PFSK-1 (cell line): ENCODE results near the genes BLOC1S2, PKD2L1 and SEC31B.

GRCh38 chr10:99920823-99921288 is 88.9 kb downstream of the DNMBP start:
- RRBS = no CpG with 5 or more reads among the region's 5 CpGs

DNA sequence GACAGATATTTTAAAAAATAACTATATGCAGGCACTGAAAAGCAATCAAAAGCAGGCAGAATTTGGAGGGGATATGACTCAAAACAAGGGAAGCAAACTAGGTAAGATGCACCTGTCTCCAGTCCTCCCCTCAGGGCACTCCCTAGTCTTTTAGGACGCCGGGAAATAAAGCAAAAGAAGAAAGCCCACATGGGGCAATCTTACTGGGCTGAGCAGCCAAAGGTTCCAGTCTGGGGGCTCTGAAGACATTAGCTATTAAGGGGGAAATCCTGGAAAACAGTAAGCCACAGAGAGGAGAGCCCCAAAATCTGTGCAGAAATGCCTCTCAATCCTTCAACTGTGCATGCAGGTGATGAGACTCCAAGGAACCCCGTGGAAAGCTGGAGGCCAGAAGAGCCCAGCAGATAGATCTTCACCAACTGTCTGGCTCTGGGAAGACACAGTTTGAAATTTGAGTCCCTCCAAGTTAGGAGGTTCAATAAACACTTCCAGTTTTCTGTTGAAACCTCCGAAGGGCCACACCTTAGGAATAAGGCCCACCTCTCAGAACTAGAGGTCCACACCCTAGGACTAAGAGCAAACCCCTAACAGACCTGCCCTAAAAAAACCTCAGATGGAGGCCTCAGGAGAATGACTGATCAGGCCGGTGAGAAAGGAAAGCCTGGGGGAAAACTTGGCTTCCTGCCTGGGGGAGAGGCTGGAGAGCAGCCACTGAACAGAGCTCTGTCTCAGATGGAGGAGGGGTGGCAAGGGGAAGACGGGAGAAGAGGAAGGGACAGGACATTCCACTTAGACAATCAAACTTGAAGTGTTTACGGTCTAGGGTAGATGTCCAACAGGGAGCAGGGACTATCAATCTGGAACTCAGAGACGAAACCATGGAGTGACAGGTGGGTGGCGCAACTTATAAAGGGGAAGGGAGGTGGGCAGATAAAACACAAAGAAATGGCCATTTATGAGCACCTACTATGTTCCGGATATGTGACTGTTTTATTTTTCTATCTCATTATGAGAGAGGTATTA is 83.0 kb downstream of the DNMBP start:
- RRBS = no CpG with 5 or more reads among the region's 10 CpGs

DNA sequence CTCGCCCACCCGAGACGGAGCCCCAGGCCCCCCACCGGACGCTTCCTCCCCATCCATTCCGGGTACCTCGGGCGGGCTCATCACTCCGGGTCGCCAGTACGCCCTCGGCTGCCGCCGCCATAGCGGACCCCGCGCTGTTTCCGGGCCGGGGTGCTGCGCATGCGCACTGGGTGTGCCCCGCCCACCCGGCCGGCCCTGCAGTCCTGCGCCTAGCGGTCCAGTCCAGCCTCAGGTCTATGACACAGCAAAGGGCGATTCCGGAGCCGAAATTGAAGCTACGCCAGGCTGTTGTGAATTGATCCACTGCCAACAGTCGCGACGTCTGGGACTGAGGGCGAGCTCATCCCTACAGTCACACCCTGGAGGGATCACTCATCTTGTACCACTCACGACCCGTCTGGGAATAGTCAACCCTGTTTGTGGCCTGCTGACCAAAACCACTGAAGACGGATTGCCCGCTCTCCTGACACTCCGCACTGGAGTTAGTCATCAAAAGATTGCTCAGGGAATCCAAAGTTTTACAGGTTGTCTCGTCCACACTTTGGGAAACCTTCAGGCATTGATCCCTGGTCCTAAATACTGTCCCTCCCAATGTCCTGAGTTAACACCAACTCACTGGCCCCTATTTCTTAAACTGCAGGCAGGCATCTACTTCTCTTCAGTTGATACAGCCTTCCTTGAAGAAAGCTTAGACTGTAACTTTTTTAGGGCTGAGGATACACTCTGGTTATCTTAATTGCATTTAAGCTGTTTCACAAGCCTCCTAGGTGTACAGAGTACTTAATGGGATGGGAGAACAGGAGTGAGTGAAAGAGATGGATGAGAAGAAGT is at the start of gene BLOC1S2:
Gene BLOC1S2, minus strand, starts transcription at position 142 of the 831 bp plus-strand sequence.
- RRBS = 2% methylated on average over 20 of the region's 40 CpGs

DNA sequence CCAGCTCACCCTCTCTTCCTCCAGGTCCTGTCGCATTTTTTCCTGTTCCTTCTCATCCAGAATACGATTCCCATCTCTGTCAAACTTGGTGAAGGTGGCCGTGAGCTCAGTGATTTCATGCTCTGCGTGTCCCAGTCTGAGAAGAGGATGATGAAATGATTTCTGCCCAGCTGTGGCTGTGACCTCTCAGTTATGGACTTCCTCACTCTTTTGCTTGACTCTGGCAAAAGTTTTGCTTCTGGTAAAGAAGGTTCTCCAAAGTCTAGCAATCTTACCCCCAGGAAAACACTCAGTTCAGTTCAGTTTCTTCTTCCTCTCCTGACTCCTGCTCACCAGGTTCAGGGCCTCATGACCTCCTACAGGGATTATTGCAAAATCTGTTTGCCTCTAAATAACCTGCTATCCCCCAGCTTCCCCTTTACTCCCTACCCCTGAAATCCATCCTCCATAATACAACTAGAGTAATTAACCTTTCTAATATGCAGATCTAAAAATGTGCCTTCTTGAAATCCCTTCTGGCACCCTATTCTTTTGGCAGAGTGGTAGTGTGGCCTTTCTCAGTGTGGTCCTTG is 4.9 kb upstream of the BLOC1S2 start:
- RRBS = no CpG with 5 or more reads among the region's 4 CpGs

GRCh38 chr10:100329982-100330231 is at the start of gene PKD2L1:
PKD2L1 (minus strand) TSS chr10:100330228.
- RRBS = no CpG with 5 or more reads among the region's 5 CpGs

- RRBS = no CpG with 5 or more reads among the region's 6 CpGs
Measured at GRCh38 chr10:100363016-100364185, 16.4 kb downstream of the SCD start.

DNA sequence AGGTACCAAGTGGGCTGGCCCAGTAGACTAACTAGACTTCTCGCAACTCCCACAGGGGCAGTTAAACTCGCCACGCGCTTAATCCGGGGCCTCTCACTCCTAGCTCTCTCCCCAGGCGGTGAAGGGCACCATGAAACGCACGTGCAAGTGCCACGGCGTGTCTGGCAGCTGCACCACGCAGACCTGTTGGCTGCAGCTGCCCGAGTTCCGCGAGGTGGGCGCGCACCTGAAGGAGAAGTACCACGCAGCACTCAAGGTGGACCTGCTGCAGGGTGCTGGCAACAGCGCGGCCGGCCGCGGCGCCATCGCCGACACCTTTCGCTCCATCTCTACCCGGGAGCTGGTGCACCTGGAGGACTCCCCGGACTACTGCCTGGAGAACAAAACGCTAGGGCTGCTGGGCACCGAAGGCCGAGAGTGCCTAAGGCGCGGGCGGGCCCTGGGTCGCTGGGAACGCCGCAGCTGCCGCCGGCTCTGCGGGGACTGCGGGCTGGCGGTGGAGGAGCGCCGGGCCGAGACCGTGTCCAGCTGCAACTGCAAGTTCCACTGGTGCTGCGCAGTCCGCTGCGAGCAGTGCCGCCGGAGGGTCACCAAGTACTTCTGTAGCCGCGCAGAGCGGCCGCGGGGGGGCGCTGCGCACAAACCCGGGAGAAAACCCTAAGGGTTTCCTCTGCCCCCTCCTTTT is 19.5 kb downstream of the WNT8B start:
- RRBS = 82% methylated on average over 27 of the region's 59 CpGs

GRCh38 chr10:100518873-100520311 is at the start of gene SEC31B:
SEC31B (minus strand) TSS chr10:100519861.
- RRBS = 96% methylated on average over 38 of the region's 84 CpGs

DNA sequence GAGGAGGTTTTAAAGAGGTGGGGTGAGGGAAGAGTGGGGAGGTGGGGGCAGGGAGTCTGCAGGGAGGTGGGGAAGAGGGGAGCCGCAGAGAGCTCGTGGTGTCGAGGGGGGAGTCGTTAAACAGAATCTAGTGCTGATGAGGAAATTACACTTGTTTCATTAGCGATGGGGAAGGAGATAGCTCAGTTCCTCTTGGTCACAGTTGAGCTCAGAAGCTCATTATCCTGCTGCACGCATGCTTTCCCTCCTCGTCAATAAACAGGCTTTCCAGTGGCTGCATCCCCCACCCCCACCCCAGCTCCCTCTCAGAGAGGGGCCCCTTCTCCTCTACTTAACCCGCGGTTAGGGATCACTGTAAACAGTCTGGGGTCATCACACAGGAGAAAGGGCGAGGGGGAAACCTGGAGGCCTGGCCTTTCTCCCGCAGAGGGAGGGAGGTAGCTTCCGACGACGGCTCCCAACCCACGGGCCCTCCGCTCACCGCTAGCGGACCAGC is 80.6 kb downstream of the PAX2 start:
- RRBS = no CpG with 5 or more reads among the region's 18 CpGs

GRCh38 chr10:100972495-100973101 is 3.3 kb downstream of the SEMA4G start:
- RRBS = no CpG with 5 or more reads among the region's 8 CpGs

- RRBS = no CpG with 5 or more reads among the region's 4 CpGs
Measured at GRCh38 chr10:100986103-100986780, 1.1 kb downstream of the MRPL43 start.

- RRBS = 2% methylated on average over 12 of the region's 49 CpGs
Measured at GRCh38 chr10:100996670-100997376, 2.8 kb upstream of the LZTS2 start.

DNA sequence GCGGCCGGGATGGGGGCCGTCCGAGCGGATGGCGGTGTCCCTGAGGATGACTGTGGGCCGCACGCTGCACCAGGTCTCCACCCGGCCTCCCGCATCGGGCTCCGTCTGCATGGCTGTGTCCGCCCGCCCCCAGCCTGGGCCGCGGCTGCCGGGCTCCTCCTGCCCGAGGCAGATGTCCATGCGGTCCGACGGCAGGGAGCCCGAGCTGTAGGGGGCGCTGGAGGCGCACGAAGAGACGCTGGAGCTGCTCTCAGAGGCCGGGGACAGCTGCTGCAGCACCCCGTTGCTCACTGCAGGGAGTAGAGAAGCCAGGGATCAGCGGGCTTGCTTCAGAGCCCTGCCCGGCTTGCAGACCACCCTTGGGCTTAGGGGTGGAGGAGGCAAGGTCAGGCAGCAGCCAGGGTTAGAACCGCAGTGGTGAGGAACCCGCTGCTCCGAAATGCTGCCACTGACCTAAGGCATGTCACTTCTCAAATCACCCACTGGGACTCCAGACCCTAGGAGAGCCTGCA is 11.9 kb downstream of the PDZD7 start:
- RRBS = 18% methylated on average over 26 of the region's 33 CpGs

GRCh38 chr10:101062379-101063265 is 833 bp downstream of the KAZALD1 start:
- RRBS = 95% methylated on average over 13 of the region's 70 CpGs

GRCh38 chr10:101135699-101136422 is 4.8 kb downstream of the TLX1 start:
- RRBS = no CpG with 5 or more reads among the region's 25 CpGs

- RRBS = 95% methylated on average over 8 of the region's 20 CpGs
Measured at GRCh38 chr10:101579197-101579737, 8.8 kb downstream of the POLL start.

GRCh38 chr10:101658731-101659359 is 36.1 kb downstream of the FBXW4 start:
- RRBS = no CpG with 5 or more reads among the region's 7 CpGs

- RRBS = under 1% methylated on average over 29 of the region's 59 CpGs
Measured at GRCh38 chr10:101694146-101694710, 742 bp downstream of the FBXW4 start.

DNA sequence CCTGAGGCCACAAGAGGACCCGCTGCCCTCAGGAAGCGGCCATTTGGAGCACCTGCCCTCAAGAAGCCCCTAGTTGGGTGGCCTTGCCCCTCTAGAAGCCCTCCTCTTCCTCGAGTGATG is 262 bp upstream of the FBXW4 start:
- RRBS = no CpG with 5 or more reads among the region's 3 CpGs

DNA sequence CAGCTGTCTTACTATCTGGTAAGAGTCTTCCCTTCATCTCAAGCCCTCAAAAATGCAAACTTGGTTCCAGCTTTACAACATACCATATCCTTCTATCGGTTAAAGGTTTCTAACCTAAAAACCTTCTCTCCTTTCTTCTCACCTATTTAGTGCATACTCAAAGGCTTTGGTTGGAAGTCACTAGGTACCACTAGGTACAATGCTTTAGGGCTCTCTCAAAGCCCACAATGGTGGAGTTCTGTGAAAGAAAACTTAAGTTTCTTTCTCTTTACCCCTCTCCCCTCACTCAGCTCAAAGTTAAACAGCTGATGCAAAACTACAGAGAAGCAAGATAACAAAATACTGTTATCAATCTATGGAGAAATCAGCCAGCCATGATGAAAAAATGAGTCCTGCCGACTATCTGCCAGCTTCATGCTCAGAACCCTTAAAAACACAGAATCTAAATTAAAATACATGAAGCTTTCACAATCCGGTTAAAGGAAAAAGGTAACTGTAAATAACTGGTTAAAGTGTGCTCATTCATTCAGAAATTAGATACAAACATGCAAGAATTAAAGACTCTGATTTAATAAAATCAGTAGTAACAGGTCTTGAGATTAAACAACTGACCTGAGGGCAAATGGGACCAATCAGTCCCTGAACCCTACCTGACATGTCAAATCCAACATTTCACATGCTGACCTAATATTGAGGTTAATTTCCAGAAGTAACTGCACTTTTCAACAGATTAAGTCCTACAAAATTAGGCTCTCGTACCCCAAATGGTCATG is 1.7 kb upstream of the NPM3 start:
- RRBS = no CpG with 5 or more reads among the region's 4 CpGs